Measurements from ENCODE around the genes OR4K5, OR4K1, OR11H6, TEP1, OSGEP, EDDM3B, RNASE3 and NDRG2.

DNA sequence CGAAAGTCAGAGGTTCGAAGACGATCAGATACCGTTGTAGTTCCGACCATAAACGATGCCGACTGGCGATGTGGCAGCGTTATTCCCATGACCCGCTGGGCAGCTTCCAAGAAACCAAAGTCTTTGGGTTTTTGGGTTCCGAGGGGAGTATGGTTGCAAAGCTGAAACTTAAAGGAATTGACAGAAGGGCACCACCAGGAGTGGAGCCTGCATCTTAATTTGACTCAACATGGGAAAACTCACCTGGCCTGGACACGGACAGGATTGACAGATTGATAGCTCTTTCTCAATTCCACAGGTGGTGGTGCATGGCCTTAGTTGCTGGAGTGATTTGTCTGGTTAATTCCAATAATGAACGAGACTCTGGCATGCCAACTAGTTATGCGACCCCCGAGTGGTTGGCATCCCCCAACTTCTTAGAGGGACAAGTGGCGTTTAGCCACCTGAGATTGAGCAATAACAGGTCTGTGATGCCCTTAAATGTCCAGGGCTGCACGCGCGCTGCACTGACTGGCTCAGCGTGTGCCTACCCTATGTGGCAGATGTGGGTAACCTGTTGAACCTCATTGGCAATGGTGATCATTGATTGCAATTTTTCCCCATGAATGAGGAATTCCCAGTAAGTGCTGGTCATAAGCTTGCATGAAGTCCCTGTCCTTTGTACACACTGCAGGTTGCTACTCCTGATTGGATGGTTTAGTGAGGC, 2545.2 kb upstream of the OR11H12 start:
- PRO-cap, 7 experiments: no peak in any of the 7 experiments
- RAMPAGE, long total RNA, 2 experiments: no peak in any of the 2 experiments

DNA sequence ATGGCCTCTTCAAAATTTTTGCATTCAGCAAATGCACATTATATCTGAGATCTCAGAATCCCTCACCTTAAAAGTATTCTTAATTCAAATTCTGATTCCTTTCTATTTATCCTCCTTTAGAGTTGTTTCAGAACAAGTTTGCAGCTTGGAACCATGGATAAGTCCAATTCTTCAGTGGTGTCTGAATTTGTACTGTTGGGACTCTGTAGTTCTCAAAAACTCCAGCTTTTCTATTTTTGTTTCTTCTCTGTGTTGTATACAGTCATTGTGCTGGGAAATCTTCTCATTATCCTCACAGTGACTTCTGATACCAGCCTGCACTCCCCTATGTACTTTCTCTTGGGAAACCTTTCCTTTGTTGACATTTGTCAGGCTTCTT, at the start of gene OR4K5:
TSS of gene OR4K5 (plus strand) at position 154 of the 379 bp plus-strand sequence.
- PRO-cap, 7 experiments: no peak in any of the 7 experiments
- RAMPAGE, long total RNA, 2 experiments: no peak in any of the 2 experiments

GRCh38 chr14:19930577-19931103, at the start of gene OR4K1:
TSS of gene OR4K1 (plus strand) at chr14:19930917.
- PRO-cap, 7 experiments: no peak in any of the 7 experiments
- RAMPAGE, long total RNA, 2 experiments: no peak in any of the 2 experiments

GRCh38 chr14:20223549-20223785, at the start of gene OR11H6:
TSS of gene OR11H6 (plus strand) at chr14:20223710.
- PRO-cap, 7 experiments: no peak in any of the 7 experiments
- RAMPAGE, long total RNA, 2 experiments: no peak in any of the 2 experiments

DNA sequence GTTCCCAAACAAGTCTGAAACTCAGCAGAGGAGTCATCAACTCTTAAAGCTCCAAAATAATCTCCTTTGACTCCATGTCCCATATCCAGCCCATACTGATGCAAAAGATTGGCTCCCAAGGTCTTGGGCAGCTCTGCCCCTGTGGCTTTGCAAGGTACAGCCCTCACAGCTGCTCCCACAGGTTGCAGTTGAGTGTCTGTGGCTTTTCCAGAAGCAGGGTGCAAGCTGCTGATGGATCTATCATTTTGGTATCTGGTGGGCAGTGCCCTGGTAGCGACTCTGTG, 31.6 kb downstream of the OR11H4 start:
- PRO-cap, 7 experiments: no peak in any of the 7 experiments
- RAMPAGE, long total RNA, 2 experiments: no peak in any of the 2 experiments

DNA sequence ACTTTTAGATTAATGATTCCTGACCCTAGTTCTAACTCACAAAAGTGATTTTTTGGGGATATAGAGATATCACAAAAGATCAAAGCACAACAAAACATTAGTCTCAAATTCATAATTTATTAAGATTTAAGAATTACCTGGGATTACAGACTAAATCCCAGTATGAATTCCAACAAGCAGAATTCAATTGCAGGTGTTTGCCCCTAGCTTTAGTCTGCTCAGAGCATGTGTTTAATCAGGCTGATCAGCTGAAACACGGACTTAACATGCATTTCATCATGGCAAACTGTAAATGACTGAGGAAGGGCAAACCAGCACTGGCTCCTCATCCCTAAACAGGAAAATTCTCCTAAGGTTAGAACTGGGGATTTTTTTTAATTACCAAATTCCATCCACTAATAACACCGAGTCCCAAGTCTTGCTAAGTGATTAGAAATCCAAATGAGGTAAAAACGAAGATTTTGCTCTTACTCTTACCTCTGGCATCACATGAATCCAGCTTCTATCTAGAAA, 6.8 kb downstream of the CCNB1IP1 start:
- PRO-cap, 7 experiments: no peak in any of the 7 experiments
- RAMPAGE, long total RNA, 2 experiments: no peak in any of the 2 experiments

DNA sequence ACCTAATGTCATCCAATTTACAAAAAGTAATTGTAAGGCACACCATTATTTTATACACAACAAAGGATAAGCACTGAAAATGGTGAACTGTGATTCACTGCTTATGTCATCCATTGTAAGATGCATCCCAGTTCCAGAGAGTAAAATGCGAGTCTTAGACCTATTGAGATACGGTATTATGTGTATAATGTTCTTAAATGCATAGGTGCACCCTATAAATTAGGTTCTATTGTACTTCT, 405 bp downstream of the PARP2 start:
- PRO-cap, 7 experiments: no peak in any of the 7 experiments
- RAMPAGE, long total RNA, 2 experiments: no peak in any of the 2 experiments

- PRO-cap, 7 experiments: peak in 7 of 7 experiments; most common plus-strand start chr14:20413215 (in 7); most common minus-strand start chr14:20413159 (in 4)
- RAMPAGE, long total RNA, 2 experiments: start-site peak on the plus strand in 1 of 2 experiments, at chr14:20413192-20413224 at its widest, 13 reads per replicate; start-site peak on the minus strand in 2 of 2 experiments, at chr14:20413415-20413474 at its widest, 26 to 102 reads per replicate
Measured at GRCh38 chr14:20412851-20413723, at the start of gene TEP1. TSS of gene TEP1 (minus strand) at chr14:20413501.

GRCh38 chr14:20448490-20449293, 5.9 kb downstream of the OSGEP start:
- PRO-cap, 7 experiments: no peak in any of the 7 experiments
- RAMPAGE, long total RNA, 2 experiments: no peak in any of the 2 experiments

- PRO-cap, 7 experiments: peak in 7 of 7 experiments; most common plus-strand start chr14:20454663 (in 4); most common minus-strand start chr14:20454812 (in 7)
- RAMPAGE, long total RNA, 2 experiments: start-site peak on the minus strand in 1 of 2 experiments, at chr14:20454788-20454844 at its widest, 148 reads per replicate
Measured at GRCh38 chr14:20454239-20455126, at the start of gene OSGEP. TSS of gene OSGEP (minus strand) at chr14:20454812.

- PRO-cap, 7 experiments: no peak in any of the 7 experiments
- RAMPAGE, long total RNA, 2 experiments: no peak in any of the 2 experiments
Measured at GRCh38 chr14:20457142-20457740, 2.2 kb downstream of the APEX1 start.

DNA sequence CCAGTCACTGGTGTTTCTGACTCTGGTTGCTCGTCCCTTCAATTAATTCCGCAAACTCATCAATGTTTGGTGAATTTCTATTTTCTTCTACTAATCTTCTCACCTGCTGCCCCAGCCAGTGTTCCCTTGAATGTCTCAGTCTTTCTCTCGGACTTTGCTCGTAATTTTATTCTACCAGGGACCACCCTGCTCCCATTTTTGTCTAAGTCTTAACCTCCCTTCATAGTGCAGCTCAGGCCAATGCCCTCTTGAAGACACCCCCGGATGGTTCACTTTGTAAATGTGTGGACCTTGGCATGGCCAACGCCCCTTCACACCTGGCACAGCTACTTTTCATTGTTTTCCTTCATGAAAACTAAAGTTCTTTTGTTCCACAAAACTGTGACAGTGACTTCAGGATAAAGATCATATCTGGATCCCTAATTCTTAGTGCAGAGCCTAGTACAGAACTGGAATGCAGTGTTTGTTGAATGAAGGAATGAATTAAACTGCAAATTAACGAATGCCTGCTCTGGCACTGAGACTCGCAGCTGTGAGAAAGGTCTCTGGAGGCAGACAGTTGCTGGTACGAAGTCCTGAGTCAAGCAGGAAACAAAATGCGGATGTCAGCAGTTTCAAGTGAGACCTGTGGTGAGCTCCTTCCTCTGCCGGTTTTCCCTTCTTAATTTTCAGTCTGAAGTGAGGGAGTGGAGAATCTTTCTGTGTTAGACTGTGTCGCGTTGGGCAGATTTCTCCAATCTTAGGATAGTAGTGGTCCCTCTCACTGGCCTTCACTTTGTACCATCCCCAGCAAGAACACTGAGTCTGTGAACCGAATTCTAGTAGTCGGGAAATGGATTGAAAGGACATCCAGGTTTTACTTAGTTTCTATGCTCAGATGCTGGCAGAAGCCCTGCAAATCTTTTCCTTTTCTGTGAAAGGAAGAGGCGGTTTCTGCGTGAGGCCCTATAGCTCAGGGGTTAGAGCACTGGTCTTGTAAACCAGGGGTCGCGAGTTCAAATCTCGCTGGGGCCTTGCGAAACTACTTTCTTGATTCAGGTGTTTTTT, 3.3 kb upstream of the RNASE4 start:
- PRO-cap, 7 experiments: peak in 3 of 7 experiments; most common plus-strand start position 938 of the sequence (in 2); most common minus-strand start position 839 of the sequence (in 2)
- RAMPAGE, long total RNA, 2 experiments: no peak in any of the 2 experiments

GRCh38 chr14:20683891-20684050, 589 bp upstream of the RNASE4 start:
- PRO-cap, 7 experiments: peak in 4 of 7 experiments; most common plus-strand start chr14:20684011 (in 4)
- RAMPAGE, long total RNA, 2 experiments: no peak in any of the 2 experiments

GRCh38 chr14:20768069-20768459, at the start of gene EDDM3B:
TSS of gene EDDM3B (plus strand) at chr14:20768404.
- PRO-cap, 7 experiments: no peak in any of the 7 experiments
- RAMPAGE, long total RNA, 2 experiments: no peak in any of the 2 experiments

- PRO-cap, 7 experiments: no peak in any of the 7 experiments
- RAMPAGE, long total RNA, 2 experiments: no peak in any of the 2 experiments
Measured at GRCh38 chr14:20820200-20821034, 17.8 kb upstream of the RNASE1 start.

DNA sequence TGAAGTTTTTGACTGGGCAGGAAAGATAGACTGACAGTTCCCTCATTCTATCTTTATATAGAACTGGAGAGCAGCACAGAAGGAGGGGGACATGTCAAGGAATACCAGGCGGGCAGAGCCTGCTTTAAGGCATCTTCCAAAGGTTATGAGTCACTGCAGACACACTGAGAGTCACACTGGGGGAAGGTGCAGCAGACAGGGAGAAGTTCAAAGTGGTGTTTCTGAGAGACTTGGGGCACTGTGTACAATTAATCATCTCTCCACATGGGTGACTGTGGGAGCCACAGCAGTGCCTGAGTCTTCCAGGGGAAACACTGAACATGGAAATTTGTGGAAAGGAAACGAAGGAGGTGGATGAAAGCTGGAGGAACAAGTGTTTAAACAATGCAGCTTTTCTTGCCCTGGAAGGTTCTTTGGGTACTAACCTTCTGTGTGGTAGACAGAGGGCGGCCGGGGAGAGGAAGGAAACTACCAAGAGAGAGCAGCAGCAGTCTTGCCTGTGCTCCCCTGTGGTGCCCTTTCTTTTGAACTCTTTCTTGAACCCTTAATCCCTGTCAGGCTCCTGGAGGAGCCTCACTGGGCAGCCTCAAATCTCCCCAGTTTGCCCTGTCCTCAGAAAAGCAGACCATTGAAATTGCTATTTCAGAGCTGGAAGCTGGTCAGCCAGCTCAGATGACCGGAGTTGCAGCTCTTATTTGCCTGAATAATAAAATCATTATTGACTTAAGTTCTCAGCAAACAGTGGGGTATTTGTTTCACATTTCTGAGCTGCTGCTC, 42.4 kb upstream of the RNASE3 start:
- PRO-cap, 7 experiments: no peak in any of the 7 experiments
- RAMPAGE, long total RNA, 2 experiments: no peak in any of the 2 experiments

DNA sequence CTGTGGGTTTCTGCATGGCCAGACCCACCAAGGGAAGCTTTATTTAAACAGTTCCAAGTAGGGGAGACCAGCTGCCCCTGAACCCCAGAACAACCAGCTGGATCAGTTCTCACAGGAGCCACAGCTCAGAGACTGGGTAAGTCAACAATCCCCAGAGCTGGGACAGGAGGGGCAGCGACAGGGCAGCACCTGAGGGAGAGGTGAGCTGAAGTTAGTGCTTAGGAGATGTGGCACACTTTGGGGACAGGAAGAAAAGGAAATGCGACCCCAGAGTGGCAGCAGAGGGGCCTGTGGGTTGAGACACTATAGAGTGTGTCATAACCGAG, at the start of gene RNASE3:
TSS of gene RNASE3 (plus strand) at position 70 of the 326 bp plus-strand sequence.
- PRO-cap, 7 experiments: no peak in any of the 7 experiments
- RAMPAGE, long total RNA, 2 experiments: no peak in any of the 2 experiments

- PRO-cap, 7 experiments: no peak in any of the 7 experiments
- RAMPAGE, long total RNA, 2 experiments: no peak in any of the 2 experiments
Measured at GRCh38 chr14:20999447-21000066, 464 bp downstream of the SLC39A2 start.

DNA sequence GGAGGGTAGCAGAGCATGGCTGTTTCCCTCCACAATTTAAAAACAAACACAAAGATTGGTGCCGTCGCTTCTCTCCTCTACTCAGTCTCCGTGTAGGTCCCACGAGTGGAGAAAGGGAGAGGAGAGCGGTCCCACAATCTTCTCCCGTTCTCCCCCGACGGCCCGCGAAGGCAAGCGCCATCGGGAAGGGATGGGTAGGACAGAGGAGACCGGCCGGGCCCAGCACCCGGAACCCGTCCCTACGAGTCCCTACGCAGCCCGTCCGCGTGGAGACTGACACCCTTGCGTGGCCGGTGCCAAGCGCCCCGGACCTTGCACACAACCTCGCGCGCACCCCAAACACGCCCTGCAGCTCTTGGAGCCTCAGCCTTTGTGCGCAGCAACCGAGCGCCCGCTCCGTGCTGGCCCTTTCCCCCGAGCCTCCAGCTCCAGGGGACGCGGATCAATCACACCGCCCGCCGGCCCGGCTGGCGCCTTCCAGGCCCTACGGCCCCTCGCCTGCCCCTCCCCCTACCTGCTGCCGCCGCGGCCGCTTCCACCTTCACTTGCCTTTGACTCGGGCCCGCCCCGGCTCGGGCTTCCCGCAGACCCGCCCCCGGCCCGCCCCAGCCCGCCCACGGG, at the start of gene NDRG2:
TSS of gene NDRG2 (minus strand) at position 547 of the 621 bp plus-strand sequence.
- PRO-cap, 7 experiments: peak in 7 of 7 experiments; most common minus-strand start position 547 of the sequence (in 4)
- RAMPAGE, long total RNA, 2 experiments: start-site peak on the minus strand in 2 of 2 experiments, centred at positions 556 to 569 of the sequence, 1,413 to 1,929 reads per replicate

DNA sequence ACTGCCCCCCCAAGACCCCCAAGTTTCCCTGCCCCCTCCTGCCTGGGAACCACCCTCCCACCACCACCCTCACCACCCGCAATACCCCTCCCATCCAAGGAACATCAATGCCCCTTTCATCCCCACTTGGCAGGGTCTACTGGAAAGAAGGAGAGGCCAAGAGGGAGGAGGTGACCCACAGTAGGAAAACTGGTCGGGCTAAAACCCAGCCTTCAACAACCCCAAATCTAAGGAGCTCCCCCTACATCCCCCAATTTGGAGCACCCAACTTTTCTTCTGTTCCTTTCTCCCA, 1.5 kb upstream of the NDRG2 start:
- PRO-cap, 7 experiments: no peak in any of the 7 experiments
- RAMPAGE, long total RNA, 2 experiments: no peak in any of the 2 experiments